Thoracic aorta endothelial cell (primary cell): ENCODE results near the genes RAB17, RBM44 and RAMP1.

DNA sequence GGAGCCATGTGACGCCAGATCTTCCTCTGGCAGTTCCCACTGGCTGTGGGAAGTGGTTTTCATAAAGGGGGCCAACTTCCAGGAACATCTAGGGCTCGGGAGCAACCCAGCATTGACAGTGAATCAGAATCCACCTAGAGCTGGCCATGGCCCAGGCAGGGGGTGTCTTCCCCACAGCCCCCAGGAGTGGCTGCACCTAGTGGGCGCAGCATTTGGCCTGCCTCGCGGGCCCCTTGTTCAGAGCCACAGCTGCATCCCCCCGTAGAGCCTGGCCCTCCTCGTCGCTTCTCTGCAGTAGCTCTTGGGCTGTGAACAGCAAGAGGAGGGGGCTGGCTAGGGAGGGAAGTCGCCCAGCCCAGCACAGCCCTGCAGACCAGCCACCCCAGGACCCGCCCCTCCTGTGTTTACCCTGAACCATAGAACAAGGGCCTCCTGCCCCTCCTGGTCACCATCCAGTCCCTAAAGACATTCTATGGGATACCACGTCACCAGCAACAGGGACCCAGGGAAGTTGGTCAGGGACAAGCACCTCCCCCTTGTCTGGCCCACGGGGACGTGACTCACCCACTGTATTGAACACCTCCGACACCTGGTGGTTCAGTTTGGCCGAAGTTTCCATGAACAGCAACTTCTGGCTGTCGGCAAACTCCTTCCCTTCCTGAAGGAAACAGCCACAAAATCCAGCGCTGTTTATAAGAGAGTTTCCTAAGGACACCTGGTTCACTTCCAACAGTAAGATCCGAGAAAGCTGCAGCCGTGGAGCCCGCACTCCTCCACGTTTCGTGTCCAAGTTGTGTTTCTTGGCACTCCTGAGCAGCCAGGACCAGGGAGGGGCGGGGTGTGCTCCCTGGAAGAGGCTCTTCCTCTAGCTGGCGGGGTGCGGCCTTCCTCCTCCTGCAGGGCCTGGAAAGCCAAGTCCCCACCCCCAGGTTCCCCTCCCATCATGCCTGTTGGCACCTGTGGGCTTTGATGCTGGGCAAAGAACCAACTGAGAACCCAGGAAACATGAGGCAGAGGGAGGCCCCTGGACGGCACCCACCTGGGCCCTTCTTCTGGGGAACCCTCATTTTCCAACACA, 8.8 kb downstream of the PRLH start:
- CAGE, long polyA plus RNA, result no peak

DNA sequence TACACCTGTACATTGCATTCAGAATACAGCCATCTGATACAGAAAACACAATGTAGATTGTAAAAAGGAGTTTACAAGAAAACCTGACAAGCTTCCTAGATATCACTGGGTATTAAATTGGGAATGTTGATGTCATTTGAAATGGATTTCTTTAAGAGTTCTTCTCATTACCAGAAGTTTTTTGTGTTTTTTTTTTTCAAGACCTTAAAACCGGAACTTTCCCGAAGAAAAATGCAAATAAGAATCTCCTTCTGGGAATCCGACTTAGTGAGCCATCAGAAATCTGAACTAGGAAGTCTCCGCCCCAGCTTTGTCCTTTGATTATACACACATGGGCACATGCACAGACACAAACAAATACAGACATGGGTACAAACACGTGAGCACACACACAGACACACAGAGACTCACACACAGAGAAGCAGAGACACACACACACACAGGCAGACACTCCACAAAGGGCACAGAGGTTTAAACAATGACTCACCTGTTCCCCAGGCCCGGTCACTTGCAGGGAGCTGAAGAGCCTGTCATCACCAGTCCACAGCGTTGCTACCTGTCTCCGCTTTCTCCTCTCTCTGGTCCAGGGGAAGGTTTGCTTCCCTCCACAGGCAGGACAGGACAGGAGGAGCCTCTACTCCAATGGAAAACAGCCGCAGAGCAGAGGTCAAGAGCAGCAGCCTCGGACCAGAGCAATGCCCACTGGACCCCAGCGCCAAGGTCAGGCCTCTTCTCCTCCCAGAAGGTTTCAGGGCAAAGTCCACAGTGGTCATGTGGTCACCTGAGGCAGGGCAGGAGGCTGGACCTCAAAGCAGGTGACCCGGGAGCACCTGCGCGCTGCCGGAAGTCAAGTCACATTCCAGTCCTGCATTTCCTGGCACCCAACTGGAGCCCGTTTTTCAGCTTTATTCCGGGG, at the start of gene RAB17:
TSS of gene RAB17 (minus strand) at position 755 of the 916 bp plus-strand sequence.
- CAGE, long polyA plus RNA, result no peak

GRCh38 chr2:237633194-237633725, 5.9 kb downstream of the LRRFIP1 start:
- CAGE, long polyA plus RNA, result no peak

DNA sequence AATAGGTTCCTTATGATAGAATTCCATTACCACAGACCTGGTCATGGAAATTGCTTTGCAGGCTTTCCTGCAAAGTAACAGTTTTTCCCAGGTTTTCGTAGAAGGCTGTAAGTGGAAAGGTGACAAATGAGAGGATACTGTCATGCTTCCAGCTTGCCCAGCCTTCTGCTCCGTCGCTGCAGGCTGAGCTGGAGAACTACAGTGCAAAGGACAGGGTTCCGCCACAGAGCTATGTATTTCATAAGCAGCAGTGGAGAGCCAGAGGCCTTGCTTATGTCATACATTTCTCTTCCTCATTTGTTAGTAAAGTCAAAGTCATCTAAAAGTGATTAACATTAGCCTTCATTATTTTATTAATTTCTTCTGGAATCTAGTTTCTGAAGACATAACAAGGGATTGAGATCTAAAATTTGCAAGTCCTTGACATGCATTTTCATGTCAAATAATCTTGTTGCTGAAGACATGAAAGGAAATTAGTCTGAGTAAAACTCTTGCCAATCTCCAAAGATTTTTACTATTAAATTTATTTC, 72.9 kb upstream of the RBM44 start:
- CAGE, long polyA plus RNA, result no peak

- CAGE, long polyA plus RNA, result no peak
Measured at GRCh38 chr2:237728177-237728990, 70.2 kb upstream of the RBM44 start.

GRCh38 chr2:237735767-237736068, 62.9 kb upstream of the RBM44 start:
- CAGE, long polyA plus RNA, result no peak

- CAGE, long polyA plus RNA, result no peak
Measured at GRCh38 chr2:237747218-237747963, 51.2 kb upstream of the RBM44 start.

- CAGE, long polyA plus RNA, result no peak
Measured at GRCh38 chr2:237765952-237766914, 32.3 kb upstream of the RBM44 start.

- CAGE, long polyA plus RNA, result no peak
Measured at GRCh38 chr2:237798450-237798878, at the start of gene RBM44. Gene RBM44, plus strand, starts transcription at chr2:237798779.

DNA sequence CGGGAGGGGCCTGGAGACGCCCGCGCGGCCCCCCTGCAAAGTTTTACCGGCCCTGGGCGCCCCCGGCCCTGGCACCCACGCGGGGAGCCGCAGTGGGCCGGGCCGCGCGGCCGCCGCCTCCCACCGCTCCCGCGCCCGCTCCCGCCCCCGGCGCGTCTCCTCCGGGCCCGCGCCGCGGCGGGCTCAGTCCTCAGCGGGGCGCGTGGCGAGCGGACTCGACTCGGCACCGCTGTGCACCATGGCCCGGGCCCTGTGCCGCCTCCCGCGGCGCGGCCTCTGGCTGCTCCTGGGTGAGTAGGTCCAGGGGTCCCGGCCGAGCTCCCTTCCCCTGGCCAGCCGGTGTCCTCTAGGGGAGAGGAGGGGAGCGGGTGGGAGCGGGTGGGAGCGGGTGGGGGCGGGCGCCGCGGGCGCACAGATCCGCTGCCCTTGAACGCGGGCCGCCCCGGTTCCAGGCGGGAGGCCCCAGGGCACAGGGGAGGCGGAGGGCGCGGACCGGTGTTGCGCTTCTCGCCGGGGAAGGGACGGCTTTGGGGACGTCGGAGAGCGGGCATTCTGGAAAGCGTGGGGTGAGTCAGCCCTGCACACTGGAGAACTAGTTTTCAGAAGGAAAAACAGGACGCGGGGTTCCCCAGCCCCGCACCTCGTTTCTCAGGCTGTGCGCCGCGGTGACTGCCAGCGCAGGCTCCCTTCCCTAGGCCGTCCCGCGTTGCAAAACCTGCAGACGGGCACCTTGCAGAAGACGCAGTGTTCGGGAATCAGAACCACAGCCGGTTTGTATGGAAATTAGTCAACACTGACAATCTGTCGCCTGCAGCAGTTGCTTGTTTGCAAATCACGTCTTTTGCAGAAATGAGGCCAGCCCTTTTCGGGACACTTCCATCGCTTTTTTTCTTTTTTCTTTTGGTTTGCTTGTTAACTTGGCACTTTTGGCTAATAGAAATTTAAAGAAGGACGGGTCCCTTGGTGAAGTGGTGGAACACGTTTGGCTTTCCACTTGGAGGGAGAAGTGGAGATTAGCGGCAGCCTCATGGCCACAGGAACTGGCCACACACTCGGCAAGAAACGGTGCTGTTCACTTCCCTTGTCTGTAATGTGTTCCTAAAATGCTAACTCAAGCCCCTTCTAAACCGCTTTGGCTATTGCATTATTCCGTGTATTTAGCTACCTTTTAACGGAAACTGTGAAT, at the start of gene RAMP1:
TSS of gene RAMP1 (plus strand) at position 186 of the 1,186 bp plus-strand sequence.
- CAGE, long polyA plus RNA, result no peak

DNA sequence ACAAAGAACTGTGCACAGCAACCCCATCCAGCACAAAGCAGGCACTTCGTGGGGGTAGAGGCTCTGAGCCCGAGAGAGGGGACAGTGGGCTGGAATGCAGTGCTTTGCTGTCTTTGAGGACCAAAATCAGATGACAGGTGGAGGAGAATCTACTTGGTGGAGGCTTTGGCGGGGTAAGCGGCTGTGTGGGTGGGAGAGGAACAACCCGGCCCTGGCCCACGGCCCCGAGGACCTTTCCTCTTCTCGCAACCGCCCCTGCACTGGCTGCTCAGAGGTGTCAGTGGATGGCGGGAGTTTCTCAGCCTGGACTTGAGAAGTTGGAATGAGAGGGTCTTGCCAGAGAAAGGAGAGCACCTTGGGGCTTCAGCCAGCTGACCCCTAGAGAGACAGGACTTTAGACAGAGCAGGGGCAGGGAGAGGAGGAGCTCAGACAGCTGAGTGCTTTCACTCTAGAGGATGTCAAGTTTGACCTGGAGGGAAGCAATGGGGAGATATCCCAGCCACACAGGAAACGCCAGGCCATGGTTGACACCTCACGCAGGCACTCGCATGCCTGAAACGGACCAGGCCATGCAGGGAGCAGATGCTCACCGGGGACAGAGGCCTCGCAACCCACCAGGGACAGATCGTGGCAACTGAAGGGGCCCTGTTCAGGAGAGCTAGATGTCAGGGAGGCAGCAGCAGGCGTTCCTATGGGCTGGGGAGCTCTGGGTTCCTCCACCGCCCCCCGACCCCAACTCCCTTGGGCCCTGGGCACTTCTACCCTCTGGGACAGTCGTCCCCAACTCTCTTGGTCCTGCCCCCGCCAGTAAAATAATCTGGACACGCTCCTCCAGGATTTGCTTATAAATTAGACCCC, 11.7 kb downstream of the RAMP1 start:
- CAGE, long polyA plus RNA, result no peak

- CAGE, long polyA plus RNA, result no peak
Measured at GRCh38 chr2:237888252-237888820, 28.9 kb downstream of the RAMP1 start.

GRCh38 chr2:237968331-237969178, 1.7 kb downstream of the UBE2F start:
- CAGE, long polyA plus RNA, result no peak

DNA sequence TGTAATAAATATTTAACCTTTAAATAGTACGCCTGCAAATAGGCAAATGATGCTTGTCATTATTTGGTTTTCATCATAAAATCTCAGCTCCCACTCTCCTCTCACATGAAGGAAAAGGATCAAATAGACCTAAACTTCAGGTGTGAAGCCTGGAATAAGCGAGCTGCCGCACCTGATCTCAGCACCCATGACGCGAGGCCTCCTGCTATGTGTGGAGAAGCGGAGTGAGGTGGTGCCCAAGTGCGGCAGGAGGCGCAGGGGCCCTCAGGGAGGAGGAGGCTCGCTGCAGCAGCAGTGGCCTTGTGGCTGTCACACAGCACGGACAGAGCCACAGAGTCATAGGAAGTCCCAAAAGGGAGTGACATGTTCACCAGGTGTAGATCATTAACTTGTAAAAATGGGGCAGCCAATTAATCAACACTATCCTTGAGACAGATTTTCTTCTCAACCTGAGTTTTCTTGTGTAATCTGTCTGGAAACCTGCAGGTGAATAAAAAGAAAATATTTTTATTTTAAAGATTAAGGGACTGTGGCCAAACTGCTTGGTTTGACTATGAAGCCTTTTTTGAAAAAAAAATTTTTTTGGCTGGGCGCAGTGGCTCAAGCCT, 9.1 kb downstream of the SCLY start:
- CAGE, long polyA plus RNA, result no peak

DNA sequence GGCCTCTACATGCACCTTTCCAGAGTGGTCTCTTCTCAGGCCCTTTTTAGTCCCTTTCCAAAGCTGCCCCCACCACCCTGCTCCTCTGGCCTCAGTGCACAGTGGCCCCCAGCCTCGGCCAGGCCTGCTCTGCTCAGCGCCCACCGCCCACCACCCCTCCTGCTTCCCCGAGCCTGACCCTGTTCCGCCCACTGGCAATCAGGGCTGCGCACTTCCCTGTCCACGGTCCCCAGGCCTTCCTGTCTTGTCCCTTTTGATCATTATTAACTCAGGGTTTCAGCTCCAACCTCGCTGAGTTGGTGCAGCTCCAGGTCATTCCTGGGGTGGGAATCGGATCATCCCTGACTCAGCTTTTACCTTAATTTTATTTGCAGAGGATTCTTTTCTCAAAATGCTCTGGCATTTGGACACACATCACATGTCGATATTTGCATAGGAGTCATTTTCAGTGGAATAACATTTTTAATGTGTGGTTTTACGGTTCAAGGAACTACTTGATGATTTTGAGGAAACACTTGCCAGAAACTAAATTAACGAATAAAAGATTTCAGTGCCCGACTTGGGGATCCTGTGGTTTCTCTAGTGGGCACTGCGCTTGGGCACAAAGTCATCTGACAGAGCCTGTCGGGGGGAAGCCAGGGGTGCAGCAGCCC, 1.2 kb upstream of the ESPNL start:
- CAGE, long polyA plus RNA, result no peak

DNA sequence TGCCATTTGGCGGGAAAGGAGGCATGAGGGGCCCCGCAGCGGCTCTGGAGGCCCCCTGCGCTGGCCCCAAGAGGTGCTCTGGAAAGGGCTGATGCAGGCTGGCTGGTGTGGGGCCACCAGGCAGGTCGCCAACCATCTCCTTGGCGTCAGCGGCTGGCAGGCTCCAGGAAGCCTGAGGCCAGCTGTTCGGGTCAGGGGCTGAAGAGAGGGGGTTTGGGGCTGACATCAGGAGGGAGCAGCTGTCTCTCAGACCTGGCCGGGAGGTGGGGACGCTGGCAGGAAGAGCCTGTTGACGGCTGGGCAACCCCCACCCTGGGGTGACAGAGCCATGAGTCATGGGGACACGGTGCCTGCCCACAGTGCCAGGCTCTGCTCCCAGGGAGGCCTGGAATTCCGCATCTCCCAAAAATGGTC, 5.1 kb downstream of the KLHL30 start:
- CAGE, long polyA plus RNA, result no peak

- CAGE, long polyA plus RNA, result no peak
Measured at GRCh38 chr2:238249981-238250753, 10.3 kb upstream of the HES6 start.

DNA sequence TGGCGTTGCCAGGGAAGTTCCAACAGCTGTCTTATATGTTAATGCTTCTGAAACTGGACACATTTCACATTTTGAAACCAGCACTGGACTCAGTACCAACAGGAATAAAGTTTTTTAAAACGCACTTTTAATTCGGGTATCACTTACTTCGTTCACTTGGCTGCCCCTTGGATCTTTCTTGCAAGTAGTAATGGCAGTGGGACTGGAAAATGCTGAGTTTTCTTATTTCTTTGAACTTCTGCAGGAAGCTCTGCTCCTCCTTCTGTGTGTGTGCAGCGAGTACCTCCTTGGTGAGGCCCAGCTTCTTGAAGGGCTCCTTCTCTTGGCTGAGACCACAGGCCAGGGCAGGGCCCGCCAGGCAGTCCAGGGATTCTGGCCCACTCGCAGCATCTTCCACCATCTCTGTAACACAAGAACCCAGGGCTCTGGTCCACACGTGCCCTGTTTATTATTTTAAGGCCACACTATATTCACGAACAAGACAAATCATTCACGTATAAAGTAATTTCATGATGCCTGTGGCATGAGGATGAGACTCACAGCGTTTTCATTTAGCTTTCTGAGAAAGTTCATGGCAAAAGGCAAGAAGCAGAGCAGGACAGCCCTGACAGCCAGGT, 15.8 kb upstream of the HES6 start:
- CAGE, long polyA plus RNA, result no peak

DNA sequence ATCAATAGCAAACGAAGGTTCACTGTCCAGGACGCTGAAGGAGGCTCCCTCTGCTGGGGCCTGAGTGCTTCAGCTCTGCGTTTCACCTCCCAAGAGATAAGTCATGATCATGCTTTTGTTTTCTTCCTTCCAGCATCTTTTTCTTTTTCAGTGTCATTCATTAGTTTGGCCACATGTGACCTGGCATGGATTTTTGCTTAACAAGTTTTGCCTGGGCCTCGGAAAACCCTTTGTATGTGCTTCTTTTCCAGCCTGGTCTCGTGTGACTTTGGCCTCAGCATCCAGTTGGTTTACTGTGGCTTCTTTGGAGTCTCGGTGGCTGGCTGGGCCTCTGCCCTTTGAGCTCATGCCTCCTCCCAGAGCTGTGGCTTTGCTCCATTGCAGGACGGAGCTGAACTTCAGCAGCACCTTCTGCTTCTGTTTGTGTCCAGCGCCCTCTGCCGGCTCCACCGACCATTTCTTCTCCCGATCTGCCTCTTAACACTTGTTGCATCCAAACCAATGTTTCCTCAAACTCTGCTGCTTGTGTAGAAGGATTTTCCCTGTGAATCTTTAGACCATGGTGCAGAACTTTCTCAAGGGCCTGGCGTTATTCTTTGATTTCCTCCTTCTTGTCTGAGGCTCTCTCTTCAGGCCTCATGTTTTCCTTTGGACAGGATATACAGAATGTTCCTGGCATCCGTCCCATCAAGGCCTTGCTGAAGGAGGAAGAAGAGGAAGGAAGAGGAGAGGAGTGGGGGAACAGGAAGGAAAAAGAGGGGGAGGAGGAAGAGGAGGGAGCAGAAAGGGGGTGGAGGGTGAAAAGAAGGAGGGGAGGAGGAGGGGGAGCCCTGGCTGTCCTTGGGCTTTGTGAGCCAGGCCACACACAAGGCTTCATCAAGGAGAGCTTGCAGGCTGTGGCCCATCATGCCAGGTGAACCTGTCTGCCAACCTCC, 23.7 kb upstream of the HES6 start:
- CAGE, long polyA plus RNA, result no peak

GRCh38 chr2:238265165-238265472, 23.3 kb downstream of the PER2 start:
- CAGE, long polyA plus RNA, result no peak